Measurements from ENCODE around the genes GIP and KAT7.

- PRO-cap: no peak
These were observed 28.7 kb upstream of the HOXB13 start for GRCh38 chr17:48757241-48757748.

DNA sequence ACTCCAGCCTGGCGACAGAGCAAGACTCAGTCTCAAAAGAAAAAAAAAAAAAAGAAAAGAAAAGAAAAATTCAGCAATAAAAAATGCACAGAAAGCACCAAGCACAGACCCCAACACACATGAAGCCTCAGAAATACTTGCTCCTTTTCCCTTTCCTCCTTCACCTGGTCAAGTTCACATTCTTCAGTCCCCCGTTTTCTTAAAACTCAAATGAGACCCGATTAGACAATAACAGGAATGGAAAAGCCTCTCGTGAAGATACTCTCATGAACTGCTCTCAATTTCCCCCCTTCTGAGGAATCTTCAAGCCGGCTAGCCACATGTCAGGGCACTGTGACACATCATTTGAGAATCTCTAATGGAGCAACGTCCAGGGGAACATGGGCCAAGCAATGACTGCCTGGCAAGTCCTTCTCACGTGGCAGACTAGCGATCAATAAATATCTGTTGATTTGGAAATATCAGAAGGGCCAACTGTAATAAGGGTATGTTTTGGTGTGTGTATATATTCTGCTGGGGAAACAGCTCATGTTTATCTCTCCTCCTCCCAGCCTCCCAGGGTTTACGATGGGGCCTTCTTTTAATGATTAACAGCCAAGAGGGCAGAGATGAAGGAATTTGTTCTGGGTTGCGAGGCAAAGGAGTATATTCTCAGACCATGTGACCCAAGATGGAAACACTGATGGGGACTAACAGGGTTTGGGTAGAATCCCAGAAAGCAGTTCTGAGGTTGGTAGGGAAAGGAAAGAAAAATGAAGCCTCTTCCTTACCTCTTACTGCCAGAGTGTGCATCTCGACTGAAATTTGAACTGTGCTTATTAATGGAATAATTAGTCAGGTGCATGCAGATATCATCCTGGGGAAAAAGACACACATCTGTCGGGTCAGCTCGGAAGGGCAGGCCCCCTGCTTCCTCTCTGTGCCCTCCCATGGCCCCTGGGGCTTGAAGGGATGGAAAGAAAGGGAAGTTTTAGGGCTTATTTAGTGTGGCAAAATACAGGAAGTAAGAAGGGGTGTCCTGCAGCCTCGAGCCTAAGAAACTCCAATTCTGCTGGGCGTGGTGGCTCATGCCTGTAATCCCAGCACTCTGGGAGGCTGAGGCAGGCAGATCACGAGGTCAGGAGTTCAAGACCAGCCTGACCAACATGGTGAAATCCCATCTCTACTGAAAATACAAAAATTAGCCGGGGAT lies 21.3 kb downstream of the TTLL6 start:
- PRO-cap: no peak

DNA sequence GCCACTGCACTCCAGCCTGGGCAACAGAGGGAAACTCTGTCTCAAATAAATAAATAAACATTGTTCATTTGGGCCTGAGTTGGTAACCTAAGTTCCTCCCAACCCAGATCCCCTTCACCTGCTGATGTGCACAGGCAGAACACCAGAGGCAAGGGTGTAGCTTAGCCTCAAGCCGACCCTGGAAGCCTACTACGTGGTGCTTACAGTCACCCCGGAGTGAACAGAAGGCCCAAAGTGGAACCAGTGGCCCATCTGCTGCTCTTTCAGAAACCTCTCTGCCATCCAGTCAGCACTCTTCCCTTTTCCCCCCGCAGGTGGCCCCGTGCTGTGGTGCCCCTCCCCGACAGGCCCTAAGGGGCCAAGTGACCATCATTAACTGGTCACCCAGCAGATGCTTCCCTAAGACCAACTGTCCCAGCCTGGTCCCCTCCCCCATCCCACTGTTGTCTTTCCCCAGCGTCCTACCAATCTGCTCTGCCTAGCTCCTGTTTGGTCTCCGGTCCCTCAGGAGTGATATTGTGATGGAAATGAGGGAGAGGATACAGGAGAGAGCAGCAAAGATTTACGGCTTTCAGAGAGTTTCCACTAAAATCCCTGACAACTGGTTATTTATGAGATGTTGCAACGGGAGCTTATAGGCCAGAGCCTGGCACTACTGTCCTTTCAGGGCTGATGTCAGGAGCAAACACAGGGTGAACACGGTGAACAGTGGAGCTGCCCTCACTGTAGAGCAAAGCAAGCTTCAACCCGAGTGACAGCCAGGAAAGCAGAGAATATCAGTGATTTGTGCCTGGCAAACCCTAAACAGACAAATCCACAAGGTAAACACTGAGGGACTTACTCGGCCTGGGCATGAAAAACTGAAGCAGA lies 1.3 kb upstream of the TTLL6 start:
- PRO-cap: no peak

GRCh38 chr17:48851346-48851844 lies 20.6 kb downstream of the CALCOCO2 start:
- PRO-cap: no peak

DNA sequence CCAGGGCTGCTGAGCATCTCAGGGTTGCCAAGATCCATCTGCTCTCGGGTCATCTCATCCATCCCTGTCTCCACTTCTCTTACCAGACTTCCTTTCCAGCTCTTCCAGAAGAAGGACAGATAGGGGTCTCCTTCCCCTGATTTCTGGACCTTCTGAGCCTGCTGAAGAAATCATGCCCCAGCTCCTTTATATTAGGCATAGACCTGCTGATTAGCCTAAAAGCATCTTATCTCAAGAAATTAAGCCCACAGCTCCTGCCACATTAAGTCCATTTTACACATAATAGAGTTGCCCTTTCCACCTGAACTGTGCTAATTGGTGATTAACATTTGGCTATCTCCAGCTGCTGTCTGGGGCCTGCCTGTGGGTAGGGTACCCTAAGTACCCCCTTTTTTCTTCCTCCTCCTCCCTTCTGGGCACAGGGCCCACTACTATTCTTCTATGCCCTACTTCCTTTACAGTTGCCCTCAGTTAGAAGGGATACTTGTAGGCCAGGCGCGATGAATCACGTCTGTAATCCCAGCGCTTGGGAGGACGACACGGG lies at the start of gene GIP:
Gene GIP, minus strand, starts transcription at position 163 of the 544 bp plus-strand sequence.
- PRO-cap: no peak

DNA sequence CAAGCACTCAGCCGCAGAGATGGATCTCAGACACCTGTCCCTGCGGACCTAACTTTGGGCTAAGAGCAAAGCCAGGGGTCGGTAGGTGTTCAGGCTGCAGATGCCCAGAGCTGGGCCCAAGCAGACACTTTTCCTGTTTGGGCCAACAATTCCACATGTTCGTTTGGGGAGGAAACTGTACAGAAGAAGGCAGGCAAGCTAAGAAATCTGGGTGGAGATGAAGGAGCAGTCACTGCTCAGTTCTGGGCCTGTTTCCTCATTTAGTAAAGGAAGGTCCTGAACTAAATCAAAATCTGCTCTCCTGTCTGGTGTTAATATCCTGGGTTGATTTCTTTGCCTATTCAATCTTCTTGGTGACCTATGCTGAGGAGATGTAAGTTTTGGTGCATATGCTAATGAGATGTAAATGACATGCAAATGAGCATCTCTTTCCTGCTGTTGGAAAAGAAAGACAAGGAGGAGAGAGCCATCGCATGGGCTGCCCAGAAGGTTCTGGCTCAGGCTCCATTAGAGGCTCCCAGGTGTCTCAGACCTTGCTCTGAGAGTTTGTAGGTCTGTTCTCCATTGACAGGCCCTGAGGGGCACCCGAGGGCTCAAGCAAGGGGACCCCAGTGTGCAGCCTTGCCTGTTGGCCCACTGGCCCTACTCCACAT lies 3.2 kb downstream of the ABI3 start:
- PRO-cap: bidirectional peak, plus-strand start at position 62 of the sequence, minus-strand start outside the sequence; unidirectional peak, plus-strand start at position 443 of the sequence

GRCh38 chr17:49231821-49232032 lies 1.1 kb upstream of the PHOSPHO1 start:
- PRO-cap: no peak

GRCh38 chr17:49260994-49261539 lies 30.5 kb upstream of the PHOSPHO1 start:
- PRO-cap: no peak

GRCh38 chr17:49602896-49603575 lies 27.4 kb downstream of the NXPH3 start:
- PRO-cap: no peak

- PRO-cap: no peak
These were observed 33.4 kb downstream of the NXPH3 start for GRCh38 chr17:49609150-49609490.

- PRO-cap: no peak
These were observed 39.2 kb downstream of the SPOP start for GRCh38 chr17:49638628-49639189.

- PRO-cap: no peak
These were observed 18.5 kb downstream of the SPOP start for GRCh38 chr17:49659472-49659729.

GRCh38 chr17:49742397-49742924 lies 21.5 kb downstream of the FAM117A start:
- PRO-cap: no peak

- PRO-cap: no peak
These were observed 612 bp upstream of the KAT7 start for GRCh38 chr17:49787796-49788342.

DNA sequence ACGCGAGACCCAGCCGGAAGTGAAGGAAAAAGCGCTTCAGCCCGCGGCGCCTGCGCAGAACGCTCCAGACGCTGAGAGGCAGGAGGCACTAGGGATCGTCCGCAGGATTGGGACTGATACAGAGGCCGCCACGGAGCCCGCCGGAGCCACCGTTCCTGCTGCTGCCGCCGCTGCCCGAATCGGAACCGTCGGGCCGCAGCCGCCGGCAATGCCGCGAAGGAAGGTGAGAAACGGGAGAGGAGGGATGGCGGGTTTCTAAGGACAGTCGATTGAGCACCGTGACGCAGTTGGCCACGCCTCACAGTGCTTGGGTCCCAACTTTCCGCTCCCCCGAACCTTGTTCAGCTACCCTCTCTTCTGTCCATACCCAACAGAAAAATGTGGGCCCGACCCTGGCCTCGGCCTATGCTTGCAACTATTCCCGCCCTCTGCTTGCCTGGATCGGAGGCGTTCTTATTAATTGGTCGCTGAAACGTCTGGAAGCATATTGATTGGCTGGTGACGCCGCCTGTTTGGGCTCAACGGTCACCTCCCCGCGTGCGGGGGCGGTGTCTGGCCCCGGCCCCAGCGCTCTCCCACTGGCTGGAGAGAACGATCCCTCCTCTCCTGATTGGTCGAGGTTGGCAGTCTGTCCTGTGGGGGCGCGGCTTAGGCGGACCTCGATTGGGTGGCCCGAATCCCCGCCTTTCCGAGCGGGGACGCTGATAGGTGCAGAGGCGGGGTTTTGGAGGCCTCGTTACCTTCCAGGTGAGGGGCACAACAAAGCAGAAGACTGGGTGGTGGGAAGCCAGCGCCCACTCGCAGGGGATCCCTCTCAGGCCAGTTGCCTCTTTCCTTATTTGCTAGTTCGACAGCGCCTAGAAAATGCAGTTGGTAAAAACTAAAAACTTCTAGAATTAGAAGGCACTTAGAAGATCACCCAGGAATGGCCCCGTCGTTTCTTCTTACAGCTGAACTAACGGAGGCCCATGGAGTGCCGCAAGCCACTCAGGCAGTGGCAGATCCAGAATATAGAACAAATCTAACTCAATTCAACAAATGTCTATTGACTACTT lies at the start of gene KAT7:
Gene KAT7, plus strand, starts transcription at position 55 of the 1,055 bp plus-strand sequence.
- PRO-cap: bidirectional peak, plus-strand start at position 67 of the sequence, minus-strand start outside the sequence; bidirectional peak, plus-strand start at position 767 of the sequence, minus-strand start at position 430 of the sequence

DNA sequence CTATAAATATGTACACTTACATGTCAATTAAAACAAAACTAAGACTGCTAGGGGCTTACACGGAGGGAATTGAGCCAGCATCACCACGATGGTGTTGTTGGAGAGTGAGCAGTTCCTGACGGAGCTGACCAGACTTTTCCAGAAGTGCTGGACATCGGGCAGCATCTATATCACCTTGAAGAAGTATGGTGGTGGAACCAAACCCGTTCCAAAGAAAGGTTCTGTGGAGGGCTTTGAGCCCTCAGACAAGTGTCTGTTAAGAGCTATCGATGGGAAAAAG lies 6.7 kb downstream of the KAT7 start:
- PRO-cap: unidirectional peak, plus-strand start at position 88 of the sequence

- PRO-cap: no peak
These were observed 2.5 kb downstream of the TAC4 start for GRCh38 chr17:49845297-49845927.

- PRO-cap: unidirectional peak, minus-strand start at chr17:49851885; unidirectional peak, minus-strand start at chr17:49851889
These were observed 4.0 kb upstream of the TAC4 start for GRCh38 chr17:49851828-49852212.

GRCh38 chr17:50057295-50057595 lies 1.3 kb downstream of the ITGA3 start:
- PRO-cap: no peak

DNA sequence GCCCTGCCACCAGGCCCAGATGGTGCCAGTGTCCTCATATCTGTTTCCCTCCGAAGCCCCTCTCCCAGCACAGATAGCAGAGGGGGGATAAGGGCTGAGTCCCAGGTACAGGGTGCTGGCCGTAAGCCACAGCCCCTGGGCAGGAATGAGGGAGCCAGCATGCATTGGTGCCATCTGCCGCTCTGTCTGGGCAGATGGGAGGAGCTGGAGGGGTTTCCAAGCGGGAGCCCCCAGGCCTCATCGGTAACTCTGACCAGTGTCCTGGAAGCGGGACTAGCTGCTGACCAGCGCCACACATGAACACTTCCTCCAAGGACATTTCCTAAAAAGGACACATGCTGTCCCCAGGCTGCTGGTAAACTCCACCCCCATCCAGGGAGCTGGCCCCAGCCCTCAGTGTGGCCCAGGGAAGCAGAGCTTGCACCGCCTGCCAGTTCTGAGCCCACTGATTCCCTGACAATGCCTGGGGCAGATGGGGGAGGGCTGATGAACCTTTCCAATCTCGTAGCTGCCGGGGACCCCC lies 16.3 kb downstream of the PDK2 start:
- PRO-cap: bidirectional peak, plus-strand start at position 396 of the sequence, minus-strand start at position 251 of the sequence